SK-N-MC (cell line): Measurements from ENCODE around the genes FAM172A, MCTP1 and RHOBTB3.

DNA sequence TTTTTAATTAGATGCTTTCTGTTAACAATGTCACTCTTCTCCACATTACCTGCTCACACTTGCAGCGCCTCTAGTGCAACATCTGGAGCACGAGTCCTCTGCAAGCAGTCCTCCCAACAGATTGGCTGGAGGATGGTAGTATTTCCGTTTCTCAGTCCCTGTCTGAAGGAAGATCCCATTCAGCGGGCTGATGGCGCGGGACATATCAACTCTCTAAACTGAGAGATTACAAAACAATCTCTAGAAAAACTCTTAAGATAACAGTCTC lies 13.2 kb upstream of the NR2F1 start:
- RRBS: no CpG with 5 or more reads among the region's 6 CpGs

GRCh38 chr5:93570563-93571707 lies 12.1 kb upstream of the NR2F1 start:
- RRBS: 97% methylated on average over 30 of the region's 83 CpGs

DNA sequence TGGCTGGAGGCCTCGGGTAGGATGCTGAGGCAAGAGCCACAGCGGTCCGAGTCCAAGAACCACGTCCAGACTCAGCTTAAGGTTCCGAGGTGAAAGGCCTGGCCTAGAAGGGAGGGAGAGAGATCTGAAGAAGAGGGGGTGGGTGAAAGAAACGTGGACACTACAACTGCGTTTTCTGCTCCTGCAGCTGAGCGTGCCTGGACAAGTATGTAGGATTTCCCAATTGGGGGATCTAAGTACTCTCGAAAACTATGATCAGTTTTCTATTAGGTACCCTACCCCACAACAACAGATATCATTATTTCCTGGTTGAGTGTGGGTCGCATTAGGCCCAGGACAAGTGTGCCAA lies 4.5 kb upstream of the NR2F1 start:
- RRBS: no CpG with 5 or more reads among the region's 10 CpGs

- RRBS: no CpG with 5 or more reads among the region's 37 CpGs
Measured at GRCh38 chr5:93602266-93603014, 19.4 kb downstream of the NR2F1 start.

- RRBS: under 1% methylated on average over 8 of the region's 56 CpGs
Measured at GRCh38 chr5:94110838-94111909, at the start of gene FAM172A. FAM172A (minus strand) TSS chr5:94111663.

DNA sequence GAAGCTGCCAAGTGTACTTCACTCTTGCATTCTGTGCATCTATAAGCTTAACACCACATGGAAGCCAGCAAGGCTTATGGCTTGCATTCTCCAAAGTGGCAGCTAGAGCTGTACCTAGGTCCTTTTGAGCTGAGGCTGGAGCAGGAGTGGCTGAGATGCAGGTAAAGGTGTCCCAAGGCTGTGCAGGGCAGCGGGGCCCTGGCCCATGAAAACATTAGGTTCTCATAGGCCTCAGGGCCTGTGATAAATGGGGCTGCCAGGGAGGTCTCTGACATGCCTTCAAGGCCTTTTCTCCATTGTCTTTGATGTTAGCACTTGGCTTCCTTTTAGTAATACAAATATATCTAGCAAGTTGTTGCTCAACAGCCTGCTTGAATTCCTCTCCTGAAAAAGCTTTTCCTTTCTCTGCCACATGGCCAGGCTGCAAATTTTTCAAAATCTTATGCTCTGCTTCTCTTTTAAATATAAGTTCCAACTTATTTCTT lies 11.6 kb upstream of the FAM172A start:
- RRBS: no CpG with 5 or more reads among the region's 1 CpG

DNA sequence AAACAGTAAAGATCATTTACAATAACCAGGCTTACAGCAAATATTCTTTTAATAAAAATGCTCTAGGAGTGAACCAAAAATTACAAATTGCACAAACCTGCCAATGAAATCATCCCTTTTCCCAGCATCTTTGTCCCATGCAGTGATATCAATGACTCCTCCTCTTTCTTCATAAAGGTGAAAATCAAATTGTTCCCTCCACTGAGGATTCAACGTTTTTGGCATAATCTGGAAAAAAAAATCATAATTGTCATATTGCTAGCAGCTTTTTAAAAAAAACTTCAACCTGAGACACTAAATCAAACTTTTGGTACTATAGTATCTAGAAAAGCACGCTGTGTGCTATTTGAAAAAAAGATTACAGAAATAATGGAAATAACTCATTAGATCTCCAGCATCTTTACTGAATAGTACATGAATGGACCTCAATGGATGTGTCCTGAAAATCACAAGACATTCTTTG lies 290.7 kb downstream of the SLF1 start:
- RRBS: no CpG with 5 or more reads among the region's 2 CpGs

- RRBS: no CpG with 5 or more reads among the region's 7 CpGs
Measured at GRCh38 chr5:94912617-94913041, 294.2 kb downstream of the SLF1 start.

DNA sequence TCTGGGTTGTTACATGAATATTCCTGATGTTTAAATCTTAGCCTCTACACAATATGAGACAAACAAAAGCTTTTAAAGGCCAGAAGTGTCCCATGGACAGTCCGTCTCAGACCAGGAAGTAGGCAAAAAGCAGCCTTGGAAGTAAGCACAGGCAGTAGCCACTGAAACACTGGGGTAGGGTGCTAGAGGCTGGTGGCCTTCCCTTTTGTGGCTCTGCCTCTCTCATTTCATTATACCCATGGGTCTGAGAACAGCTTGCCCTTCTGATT lies 197.4 kb downstream of the MCTP1 start:
- RRBS: no CpG with 5 or more reads among the region's 1 CpG

DNA sequence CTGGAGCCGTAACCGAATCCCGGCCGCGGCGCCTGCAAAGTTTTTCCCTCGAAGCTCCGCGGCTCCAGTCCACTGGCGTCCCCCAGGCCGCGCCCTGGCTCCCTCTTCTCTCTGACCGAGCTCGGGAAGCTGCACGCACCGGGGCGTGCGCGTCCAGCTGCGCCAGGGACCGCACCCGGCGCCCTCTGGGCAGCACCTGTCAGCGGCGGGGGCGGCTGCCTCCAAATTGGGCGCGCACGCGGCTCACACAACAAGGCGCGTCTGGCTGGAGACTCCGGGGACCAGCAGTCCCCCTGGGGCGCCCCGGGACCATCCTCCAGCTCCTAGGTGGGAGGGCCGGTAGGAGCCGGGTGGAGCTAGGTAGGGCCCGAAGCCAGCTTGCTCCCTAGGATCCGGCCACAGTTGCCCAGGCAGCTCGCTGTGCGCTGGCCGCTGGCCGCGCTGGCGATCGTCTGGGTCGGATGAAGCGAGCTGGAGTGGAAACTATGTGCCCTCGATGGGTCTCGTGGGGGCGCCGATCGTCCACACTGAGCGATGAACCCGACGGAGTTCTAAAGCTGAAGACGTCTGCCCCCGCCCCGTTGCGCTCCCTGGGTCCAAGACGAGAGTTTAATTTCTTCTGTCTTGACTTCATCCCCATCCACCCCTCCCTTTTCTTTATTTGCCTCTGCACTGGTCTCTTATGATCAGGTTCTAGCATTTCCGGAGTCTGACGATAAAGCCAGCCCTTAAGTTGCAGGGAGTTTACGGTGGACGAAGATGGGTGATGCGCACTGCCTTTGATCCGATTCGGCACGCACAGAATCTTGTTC lies at the start of gene MCTP1:
TSS of gene MCTP1 (minus strand) at position 263 of the 812 bp plus-strand sequence.
- RRBS: 2% methylated on average over 16 of the region's 69 CpGs

DNA sequence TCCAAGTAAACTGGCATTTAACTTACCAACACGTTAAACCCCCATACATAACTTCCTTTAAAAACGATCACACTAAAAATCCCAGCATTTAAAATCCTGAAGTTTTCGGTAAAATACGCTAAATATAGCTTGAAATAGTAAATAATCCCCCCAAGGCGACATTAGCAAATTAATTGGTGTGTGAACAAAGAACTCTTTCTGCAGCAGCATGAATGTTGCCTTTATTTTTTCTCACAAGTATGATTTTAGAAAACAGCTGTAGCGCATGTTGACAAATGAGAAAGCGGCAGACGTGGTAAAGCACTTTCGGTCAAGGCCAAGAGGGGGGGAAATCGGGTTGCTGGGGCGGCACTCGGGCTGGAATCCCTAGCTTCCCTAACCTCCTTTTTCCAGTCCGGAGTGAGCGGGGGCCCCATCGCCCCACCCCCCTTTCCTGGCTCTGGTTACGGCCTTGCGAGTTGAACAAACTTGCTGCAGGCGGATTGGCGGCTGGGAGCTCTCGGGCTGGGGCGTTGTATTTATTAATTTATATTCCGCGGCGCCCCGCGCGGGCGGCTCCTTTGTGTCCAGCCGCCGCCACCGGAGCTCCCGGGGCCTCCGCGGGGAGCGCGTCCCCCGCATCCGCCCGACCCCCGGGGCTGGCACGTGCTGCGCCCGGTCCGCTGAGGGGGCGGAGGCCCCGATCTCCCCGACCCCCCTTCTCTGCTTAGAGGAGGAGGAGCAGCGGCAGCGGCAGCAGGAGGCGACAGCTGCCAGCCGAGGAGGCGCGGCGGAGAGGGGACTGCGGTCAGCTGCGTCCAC lies at the start of gene RHOBTB3:
TSS of gene RHOBTB3 (plus strand) at position 735 of the 801 bp plus-strand sequence.
- RRBS: under 1% methylated on average over 9 of the region's 56 CpGs

DNA sequence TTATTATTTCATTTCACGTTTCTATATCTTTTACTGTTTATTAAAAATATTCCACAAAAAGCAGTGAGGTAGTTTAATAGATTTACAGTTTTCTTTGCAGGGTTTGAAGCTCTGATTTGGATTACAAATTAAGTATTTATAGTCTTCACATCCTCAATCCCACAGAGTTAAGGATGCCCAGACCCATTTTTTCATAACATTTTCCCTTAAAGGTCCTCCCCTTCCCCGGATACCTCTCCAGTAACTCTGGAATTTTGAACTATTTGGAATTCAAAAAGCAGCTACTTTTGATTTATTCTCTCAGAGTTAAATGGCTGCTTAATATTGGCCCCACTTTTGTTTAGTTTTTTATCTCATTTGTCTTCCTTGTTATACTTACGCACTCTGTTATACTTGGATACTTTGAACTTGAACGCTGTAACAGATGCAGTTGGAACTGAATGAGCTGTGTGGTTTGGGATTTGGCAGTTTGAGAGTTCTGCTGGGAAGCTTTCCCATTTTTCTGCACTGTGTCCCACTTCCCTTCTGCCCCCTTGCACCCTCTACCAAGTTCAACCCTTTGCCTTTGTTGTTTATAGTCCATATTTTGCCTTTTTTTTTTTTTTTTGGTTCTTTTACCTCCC lies 3.6 kb downstream of the RHOBTB3 start:
- RRBS: no CpG with 5 or more reads among the region's 4 CpGs

GRCh38 chr5:95758250-95759436 lies 27.5 kb downstream of the RHOBTB3 start:
- RRBS: 100% methylated on average over 3 of the region's 17 CpGs

GRCh38 chr5:95781032-95781375 lies 41.5 kb downstream of the GLRX start:
- RRBS: no CpG with 5 or more reads among the region's 2 CpGs

GRCh38 chr5:95856615-95857076 lies 34.1 kb upstream of the GLRX start:
- RRBS: no CpG with 5 or more reads among the region's 6 CpGs

- RRBS: no CpG with 5 or more reads among the region's 13 CpGs
Measured at GRCh38 chr5:95861227-95861891, 38.8 kb upstream of the GLRX start.

- RRBS: no CpG with 5 or more reads among the region's 13 CpGs
Measured at GRCh38 chr5:95862624-95863835, 40.5 kb upstream of the GLRX start.

DNA sequence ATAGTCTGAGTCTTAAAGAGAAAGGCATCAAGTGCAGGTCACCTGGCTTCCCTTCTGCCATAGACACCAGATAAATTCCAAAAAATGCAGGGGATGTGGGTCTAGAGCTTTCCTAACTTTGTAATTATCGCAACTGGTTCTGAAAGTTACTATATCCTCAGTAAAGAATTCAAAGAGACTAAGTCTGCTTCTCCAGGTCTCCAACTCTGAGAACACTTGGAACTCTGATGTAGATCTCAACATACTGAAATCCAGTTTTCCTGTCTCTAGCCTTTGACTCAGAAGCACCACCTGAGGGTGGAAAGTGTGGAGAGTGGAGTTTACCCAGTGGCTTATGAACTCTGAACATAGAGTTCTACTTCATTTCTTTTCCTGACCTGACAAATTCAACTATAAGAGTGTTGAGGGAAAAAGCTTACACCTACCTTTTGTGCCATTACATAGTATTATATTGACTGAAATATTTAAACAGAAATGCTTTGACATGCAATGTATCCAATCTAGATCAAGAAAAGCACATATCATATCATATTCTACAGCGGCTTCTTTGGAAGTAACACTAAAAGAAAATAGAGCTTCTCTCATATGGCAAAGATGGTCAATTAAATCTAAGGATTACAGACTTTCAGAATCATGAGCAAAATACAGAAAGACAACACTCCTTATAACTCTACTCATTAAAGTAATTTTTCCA lies 64.9 kb downstream of the ELL2 start:
- RRBS: no CpG with 5 or more reads among the region's 2 CpGs

DNA sequence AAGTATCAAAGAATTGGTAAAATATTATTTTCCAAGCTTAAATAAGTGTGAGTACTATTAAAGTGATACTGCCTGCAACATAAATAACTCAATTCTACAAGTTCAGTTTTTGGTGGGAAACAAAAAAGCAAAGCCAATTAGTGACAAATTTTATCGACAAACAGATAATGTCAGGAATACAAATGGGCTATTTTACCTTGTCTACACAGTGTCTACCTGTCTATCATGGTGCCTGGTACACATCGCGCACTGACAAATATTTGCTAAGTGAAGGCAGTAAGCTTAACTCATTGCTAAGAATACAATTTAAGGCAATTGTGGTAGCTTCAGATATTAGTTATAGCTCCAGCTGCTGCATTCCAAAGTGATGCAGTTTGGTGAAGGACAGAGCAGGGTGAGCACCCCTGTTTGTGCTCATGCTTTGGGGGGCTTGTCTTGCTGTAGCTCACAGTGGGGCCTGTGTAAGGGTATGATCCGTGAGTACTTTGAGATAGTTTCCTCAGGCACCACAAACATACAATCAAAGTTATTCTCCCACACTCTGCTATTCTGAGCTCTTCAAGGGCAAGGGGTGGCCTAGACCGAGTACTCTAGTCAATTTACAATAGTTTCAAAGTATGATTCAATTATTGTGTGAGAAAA lies 24.8 kb downstream of the ELL2 start:
- RRBS: no CpG with 5 or more reads among the region's 5 CpGs

DNA sequence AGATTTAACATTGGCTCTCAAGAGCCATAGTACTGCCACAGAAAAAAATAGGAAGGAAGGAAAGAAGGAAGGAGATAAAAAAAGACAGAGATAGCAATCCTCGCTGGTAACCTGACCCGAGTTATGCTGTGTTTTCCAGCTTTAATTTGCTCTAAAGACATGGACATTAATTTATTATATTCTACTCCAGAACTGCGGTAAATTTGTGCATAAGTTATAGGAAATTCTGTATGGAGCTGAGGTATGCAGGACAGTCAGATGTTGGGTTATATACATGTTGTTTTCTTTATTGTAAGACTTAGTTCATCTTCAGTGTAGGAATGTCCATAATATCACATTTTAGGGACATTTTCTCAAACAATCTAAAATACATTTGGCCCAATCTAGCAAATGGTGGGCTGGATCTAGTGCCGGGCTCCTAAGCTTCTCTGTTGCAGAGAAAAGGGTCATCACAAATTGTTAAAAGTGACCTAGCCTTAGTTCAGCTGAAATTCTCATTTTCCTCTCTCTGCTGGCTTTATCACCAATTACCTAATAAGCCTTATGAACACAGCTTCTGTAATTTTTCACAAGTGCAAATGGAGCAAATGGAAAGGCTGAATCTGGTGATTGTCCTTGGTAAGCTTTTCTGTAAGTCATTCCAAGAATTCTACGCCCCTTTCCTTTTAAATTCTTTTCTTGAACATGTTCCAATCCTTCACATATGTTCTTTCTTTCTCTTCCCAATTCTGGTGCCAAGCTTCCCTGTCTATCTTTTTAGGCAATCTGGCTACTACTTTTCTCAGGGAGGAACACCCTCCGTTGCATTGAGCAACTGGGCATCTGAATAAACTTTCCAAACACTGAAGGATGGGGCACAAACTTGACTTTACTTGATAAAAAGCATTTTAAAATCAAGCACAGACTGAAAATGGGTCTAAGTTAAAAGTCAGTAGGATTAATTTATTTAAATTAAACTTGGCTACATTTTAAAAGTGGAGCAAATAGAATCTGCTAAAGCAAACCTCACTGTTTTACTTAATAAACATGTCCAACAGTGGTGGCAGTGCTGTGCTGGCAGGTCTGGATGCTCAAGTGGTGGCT lies 5.8 kb downstream of the ELL2 start:
- RRBS: no CpG with 5 or more reads among the region's 6 CpGs